Cardiac muscle cell (in vitro differentiated cells and primary cell): ENCODE data around the genes DRD4 and AP2A2.

DNA sequence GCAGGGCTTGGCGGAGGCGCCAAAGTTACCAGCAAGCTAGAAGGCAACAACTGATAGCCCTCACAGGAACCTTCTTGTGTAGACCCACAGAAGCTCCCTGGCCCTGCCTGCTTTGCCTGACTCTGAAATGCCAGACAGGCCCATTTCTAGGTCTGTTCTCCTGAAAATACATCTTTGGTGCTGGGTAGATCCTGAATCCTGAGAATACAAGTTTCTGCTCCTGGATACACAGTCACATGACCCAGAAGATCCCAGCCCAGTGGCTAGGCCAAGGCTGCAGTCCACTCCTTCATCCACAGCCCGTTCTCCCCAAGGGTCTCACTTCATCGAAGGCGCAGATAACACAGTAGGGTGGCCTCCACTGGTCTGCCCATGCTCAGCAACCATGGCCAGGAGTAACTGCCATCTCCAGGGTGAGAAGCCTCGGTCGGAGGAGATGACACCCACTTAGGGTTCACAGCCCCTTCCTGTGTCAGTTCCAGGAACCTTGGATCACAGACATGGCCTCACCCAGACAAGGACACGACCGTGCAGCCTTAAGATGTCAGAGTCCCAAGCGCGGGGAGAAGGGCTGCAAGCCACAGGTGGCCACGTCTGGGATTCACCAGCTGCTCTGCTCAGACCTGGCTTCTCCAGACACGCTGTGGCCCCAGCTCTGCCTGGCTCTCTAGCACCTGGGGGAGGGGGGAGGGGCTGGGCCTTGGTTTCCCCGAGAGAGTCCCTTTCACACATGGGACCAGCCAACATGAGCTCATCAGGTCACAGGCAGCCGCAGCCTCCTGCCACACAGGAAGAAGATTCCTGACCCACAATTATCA, 2.6 kb downstream of the BET1L start:
- RAMPAGE, long total RNA, result no peak
- RRBS, result no CpG with 5 or more reads among the region's 15 CpGs

DNA sequence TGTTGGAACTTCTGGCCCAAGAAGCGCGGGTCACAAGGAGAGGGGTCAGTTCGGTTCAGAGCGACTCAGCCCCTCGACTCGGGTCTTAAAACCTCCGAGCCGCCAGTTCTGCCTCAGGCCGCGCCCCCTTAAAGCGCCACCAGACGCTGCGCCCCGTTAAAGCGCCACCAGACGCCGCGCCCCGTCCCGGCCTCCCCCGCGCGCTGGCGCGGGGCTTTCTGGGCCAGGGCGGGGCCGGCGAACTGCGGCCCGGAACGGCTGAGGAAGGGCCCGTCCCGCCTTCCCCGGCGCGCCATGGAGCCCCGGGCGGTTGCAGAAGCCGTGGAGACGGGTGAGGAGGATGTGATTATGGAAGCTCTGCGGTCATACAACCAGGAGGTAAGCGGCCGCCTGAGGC, 1.1 kb downstream of the RIC8A start:
- RAMPAGE, long total RNA, result start-site peak on the plus strand centred at position 250 of the sequence, 63 bp wide, 286 and 277 reads in 2 replicates
- RRBS, result 4% methylated on average over 18 of the region's 43 CpGs

DNA sequence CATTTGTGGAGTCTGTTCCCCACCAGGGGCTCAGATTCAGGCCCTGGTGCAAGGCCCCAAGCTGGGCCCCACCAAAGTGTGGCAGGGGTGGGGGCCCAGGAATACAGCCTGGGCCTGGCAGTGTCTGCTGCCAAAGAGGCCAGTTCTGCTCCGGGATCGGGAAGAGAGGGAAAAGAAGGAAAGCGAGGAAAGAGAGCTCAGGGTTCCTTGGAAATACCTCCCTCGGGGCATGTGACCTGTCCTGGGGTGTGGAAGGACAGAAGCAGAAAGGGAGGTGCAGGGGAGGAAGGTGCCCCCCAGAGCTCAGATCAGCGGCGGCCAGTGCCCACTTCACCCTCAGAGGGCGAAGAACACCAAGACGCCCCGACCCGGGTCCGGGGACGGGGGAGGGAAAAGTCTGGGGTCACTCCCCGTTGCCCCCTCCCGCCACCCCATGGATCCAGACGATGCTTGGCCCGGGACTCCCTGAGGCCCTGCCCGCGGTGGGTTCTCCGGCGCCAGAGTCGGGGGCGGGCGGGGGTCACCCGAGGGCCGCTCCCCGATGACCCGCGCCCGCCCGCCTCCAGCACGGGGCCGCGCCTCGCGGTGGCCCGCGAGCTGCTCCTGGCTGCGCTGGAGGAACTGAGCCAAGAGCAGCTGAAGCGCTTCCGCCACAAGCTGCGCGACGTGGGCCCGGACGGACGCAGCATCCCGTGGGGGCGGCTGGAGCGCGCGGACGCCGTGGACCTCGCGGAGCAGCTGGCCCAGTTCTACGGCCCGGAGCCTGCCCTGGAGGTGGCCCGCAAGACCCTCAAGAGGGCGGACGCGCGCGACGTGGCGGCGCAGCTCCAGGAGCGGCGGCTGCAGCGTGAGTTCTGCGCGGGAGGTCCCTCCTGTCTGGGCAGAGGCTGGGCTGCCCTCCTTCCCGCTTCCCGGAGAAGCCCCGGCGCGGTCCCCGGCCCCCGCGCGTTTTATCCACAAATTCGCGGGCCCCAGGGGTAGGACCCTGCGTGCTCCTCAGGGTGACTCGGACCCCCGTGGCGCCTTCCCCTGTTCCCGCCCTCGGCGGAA, 879 bp downstream of the NLRP6 start:
- RAMPAGE, long total RNA, result no peak
- RRBS, result 5% methylated on average over 17 of the region's 89 CpGs

DNA sequence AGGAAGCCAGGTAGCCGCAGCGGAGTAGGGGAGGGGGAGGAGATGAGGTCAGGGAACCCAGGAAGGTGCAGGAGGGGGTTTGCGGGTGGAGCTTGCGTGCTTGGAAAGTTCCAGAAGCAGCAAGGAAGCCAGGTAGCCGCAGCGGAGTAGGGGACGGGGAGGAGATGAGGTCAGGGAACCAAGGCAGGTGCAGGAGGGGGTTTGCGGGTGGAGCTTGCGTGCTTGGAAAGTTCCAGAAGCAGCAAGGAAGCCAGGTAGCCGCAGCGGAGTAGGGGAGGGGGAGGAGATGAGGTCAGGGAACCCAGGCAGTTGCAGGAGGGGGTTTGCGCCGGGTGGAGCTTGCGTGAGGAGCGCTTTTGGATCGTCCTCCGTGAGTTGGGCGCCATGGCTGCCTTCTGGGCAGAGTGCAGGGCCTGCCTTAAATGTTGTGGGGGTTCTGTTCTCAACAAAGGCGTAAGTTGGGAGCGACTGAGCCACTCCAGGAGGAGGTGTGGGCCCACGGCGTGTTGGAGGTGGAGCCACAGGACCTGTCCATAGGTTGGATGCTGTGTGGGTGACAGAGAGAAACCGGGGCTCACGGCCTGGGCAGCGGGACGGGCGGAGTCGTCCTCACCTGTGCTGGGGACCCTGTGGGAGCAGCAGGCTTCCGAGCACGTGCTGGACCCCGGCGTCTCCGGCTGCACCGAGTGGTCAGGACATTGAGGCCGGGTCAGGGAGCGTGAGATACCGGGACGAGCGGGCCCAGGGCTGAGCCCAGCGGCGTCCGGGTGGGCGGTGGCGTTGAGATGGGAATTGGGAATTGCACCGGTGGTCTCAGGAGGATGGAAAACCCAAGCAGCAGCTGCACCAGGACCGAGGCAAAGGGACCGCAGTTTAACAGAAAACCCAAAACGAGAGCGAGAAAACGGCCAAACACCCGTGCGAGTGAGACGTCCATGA, 1.1 kb upstream of the PGGHG start:
- RAMPAGE, long total RNA, result no peak
- RRBS, result 14% methylated on average over 17 of the region's 53 CpGs

DNA sequence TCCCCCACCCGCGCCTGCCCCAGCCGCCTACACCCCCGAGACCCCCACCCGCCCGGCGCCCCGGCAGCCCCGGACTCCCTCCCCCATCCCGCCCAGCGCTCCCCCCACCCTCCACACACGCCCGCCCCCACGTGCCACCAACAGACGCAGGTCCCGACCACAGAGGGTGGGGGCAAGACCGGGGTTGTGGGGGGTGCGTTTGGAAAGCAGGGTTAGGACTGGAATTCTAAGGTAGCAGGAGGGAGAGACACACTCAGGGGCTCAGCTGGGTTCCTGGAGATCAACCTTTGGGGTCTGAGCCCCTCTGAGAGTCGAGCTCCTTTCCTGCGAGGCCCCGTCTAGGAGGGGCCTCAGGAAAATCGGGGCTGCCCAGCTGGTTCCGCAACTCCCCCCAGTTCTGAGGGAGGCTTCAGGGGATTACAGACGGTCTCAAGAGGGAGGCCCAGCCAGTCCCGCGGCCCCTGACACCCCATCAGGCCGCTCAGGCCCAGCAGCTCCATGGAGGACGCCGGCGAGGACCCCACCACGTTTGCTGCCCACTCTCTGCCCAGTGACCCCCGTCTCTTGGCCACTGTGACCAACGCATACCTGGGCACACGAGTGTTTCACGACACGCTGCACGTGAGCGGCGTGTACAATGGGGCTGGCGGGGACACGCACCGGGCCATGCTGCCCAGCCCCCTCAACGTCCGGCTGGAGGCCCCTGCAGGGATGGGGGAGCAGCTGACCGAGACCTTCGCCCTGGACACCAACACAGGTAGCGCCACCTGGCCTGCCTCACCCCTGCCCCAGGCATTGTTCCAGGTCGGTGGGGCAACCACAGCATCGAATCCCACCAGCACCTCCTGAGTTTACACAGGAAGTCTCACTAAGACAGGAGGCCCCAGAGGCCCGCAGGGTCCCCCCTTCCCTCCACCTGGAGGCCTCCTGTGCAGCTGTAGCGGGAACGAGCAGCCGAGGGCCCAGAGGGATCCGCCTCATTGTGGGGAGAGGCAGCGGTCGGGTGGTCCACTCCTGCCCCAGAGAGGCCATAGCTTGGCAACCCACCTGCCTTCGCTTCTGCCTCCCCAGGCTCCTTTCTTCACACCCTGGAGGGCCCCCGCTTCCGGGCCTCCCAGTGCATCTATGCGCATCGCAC, 762 bp downstream of the PGGHG start:
- RAMPAGE, long total RNA, result no peak
- RRBS, result 32% methylated on average over 12 of the region's 61 CpGs

DNA sequence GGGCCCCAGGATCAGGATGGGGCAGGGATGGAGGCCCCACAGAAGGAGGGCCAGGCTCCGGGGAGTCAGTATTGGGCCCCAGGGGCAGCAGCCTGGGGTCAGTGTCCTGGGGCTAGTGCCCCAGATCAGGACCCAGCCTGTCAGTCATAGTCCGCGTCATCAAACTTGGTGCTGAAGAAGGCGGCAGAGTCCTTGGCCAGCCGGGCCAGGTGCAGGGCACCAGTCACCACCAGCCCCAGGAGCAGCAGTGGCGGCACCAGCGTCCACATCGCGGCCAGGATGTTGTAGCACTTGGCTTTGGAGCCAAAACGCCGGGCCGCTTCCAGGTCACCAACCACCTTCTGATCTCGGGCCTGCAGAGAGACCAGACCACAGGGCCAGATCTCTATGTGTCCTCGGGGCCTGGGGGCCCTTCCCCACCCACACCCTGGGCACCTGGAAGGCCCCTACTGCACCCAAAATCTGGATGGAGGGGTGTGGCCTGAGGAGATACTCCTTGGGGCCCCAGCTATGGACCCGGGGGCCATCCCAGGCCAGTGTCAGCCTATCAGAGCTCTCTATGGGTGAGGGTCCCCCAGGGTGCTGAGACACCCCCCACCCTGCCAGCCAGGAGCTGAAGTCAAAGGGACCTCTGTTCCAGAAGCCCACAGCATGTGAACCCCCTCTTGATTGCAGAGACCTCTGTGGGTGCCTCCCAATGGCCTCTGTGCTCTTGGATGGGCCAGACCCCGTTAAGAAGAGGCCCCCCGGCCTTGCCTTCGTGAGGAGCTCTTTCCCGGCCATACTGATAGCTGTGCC, 766 bp downstream of the IFITM5 start:
- RAMPAGE, long total RNA, result no peak
- RRBS, result 80% methylated on average over 4 of the region's 19 CpGs

DNA sequence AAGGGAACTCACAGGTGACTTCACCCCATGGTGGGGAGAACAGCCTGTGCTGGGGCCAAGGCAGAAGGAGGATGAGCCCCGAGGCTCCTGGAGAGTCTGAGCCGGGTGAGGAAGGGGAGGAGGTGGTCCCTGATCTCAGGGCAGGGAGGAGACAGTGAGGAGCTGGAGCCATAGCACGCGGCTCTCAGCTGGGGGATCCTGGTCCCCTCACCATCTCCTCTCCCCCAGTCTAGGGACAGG, 1.1 kb downstream of the IFITM2 start:
- RAMPAGE, long total RNA, result no peak
- RRBS, result no CpG with 5 or more reads among the region's 4 CpGs

DNA sequence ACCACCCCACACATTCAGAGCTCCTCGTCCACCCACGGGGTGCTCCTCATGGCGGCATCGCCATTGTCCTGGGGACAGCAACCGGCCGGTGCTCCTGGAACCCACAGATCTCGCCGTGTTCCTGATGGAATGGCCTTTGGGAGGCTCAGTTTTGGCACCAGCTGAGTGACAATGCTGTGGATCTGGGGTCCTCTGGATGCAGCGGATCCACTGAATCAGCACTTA, 4.2 kb upstream of the B4GALNT4 start:
- RAMPAGE, long total RNA, result no peak
- RRBS, result no CpG with 5 or more reads among the region's 9 CpGs

DNA sequence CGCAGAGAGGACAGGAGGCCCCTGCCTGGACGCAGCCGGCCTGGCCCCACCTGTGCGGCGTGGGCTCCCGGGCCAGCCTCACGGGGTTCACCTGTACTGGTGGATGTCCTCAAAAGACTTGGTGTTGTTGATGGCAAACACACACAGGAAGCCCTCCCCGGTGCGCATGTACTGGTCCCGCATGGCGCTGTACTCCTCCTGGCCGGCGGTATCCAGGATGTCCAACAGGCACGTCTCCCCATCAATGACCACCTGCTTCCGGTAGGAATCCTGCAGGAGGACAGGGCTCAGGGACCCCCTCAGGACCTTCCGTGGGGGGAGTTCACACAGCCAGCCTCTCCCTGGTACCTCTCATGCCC, 1.7 kb downstream of the HRAS start:
- RAMPAGE, long total RNA, result no peak
- RRBS, result 88% methylated on average over 10 of the region's 16 CpGs

DNA sequence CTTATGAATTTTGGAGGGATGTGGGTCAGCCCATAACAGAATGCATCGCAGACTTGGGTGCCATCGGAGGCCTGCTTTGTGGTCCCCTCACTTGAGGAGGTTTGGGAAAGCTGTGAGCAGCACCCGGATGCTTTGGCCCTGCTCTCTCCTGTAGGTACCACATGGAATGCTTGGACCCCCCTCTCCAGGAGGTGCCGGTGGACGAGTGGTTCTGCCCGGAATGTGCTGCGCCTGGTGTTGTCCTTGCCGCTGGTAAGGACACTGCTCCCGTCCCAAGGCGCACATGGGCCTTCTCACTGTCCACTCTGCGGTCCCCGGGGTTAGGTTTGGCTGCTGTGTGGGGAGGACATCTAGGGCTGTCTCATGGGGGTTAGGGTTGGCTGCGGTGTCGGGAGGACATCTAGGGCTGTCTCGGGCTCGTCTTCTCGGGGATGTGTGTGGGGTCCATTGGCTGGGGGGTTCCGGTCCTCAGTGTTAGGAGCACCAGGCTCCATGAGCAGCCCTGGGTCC, 18.9 kb downstream of the IRF7 start:
- RAMPAGE, long total RNA, result no peak
- RRBS, result 96% methylated on average over 8 of the region's 18 CpGs

DNA sequence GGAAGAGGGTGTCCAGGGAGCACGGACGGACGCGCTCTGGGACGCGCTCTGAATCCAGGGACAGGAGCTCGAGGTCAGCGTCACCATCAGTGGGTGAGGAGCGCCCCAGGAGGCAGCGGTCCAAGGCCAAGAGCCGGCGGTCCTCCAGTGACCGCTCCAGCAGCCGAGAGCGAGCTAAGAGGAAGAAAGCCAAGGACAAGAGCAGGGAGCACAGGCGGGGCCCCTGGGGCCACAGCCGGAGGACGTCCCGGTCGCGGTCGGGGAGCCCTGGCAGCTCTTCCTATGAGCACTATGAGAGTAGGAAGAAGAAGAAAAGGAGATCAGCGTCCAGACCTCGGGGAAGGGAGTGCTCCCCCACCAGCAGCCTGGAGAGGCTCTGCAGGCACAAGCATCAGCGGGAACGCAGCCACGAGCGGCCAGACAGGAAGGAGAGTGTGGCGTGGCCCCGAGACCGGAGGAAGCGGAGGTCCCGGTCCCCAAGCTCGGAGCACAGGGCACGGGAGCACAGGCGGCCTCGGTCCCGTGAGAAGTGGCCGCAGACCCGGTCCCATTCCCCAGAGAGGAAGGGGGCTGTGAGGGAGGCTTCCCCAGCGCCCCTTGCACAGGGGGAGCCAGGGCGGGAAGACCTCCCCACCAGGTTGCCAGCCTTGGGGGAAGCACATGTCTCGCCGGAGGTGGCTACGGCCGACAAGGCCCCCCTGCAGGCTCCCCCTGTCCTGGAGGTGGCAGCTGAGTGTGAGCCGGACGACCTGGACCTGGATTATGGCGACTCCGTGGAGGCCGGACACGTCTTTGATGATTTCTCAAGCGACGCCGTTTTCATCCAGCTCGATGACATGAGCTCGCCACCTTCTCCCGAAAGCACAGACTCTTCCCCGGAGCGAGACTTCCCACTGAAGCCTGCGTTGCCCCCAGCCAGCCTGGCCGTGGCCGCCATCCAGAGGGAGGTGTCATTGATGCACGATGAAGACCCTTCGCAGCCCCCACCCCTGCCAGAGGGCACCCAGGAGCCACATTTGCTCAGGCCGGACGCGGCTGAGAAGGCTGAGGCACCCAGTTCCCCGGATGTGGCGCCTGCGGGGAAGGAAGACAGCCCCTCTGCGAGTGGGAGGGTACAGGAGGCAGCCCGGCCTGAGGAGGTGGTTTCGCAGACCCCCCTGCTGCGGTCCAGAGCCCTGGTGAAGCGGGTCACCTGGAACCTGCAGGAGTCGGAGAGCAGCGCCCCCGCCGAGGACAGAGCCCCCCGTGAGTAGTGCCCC, 6.8 kb downstream of the IRF7 start:
- RAMPAGE, long total RNA, result no peak
- RRBS, result 85% methylated on average over 27 of the region's 81 CpGs

DNA sequence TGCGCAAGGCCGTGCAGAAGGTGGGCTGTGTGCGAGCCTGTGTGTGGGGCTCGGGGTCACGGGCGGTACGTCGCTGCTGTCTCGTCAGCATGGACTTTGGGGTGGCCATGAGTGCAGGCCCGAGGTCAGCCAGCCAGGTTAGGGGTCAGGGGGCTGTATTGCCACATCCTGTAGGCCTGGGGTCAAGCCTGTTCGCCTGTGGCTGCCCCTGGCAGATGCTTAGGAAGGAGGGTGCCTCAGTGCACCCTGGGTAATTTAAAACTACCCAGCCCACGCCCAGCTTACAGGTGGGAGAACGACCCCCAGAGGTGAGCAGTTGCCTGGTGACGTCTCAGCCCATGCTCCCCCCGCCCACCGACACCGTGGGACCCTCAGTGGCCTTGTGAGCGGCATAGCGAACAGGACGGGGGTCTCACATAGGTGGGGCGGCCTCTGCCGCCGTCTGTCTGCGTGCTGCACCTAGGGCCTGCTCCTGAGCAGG, 4.6 kb downstream of the IRF7 start:
- RAMPAGE, long total RNA, result no peak
- RRBS, result no CpG with 5 or more reads among the region's 24 CpGs

DNA sequence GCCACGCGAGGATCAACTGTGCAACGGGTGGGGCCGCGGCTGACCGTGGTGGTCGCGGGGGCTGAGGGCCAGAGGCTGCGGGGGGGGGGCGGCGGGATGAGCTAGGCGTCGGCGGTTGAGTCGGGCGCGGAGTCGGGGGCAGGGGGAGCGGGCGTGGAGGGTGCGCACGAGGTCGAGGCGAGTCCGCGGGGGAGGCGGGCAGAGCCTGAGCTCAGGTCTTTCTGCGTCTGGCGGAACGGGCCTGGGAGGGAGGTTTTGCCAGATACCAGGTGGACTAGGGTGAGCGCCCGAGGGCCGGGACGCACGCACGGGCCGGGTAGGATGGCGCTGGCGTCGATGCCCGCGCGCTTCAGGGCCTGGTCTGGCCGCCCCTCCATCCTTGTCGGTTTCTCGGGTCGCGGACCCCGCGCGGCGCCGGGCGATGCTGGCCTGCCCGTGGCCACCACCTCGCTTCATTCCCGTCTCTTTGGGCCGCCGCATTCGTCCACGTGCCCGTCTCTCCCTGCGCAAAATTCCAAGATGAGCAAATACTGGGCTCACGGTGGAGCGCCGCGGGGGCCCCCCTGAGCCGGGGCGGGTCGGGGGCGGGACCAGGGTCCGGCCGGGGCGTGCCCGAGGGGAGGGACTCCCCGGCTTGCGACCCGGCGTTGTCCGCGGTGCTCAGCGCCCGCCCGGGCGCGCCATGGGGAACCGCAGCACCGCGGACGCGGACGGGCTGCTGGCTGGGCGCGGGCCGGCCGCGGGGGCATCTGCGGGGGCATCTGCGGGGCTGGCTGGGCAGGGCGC, at the start of gene DRD4:
DRD4 (plus strand) TSS at position 647 of the 786 bp plus-strand sequence.
- RAMPAGE, long total RNA, result no peak
- RRBS, result 2% methylated on average over 28 of the region's 100 CpGs

DNA sequence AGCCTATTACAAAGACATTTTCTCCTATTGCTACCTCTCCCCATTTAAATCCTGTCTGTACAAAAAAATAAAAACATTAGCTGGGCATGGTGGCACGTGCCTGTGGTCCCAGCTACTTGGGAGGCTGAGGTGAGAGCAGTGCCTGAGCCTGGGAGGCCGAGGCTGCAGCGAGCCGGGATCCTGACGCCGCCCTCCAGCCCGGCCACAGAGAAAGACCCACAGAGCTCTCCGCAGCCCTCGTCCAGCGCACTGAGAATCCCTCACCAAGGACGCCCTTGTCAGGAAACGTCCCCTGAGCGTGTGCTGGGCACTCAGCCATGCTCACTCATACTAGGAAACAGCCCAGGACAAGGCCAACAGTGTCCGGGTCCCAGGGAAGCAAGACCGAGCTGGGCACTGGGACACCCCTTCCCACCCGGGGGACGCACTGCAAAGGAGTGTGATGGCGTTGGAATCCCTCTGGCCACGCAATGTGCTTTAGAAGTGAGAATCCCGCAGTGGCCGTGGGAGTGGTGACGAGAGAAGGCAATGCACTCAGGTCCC, 14.6 kb downstream of the DEAF1 start:
- RAMPAGE, long total RNA, result no peak
- RRBS, result 82% methylated on average over 3 of the region's 22 CpGs

GRCh38 chr11:697742-698484, 2.3 kb downstream of the TMEM80 start:
- RAMPAGE, long total RNA, result no peak
- RRBS, result no CpG with 5 or more reads among the region's 17 CpGs

- RAMPAGE, long total RNA, result no peak
- RRBS, result no CpG with 5 or more reads among the region's 10 CpGs
Observed at GRCh38 chr11:746335-746668, 962 bp upstream of the TALDO1 start.

GRCh38 chr11:762216-762946, 14.9 kb downstream of the GATD1 start:
- RAMPAGE, long total RNA, result no peak
- RRBS, result no CpG with 5 or more reads among the region's 9 CpGs

DNA sequence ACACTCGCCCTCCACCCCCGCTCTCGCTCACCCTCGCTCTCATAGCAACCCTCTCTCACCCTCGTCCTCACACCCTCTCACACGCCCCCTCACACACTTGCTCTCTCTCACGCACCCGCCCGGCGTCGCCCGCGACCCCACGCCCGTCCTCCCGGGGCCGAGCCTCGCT, 200 bp downstream of the CHID1 start:
- RAMPAGE, long total RNA, result no peak
- RRBS, result no CpG with 5 or more reads among the region's 18 CpGs

- RAMPAGE, long total RNA, result start-site peak on the plus strand at chr11:925870-925991, 609 and 805 reads in 2 replicates
- RRBS, result 2% methylated on average over 76 of the region's 152 CpGs
Observed at GRCh38 chr11:925120-926288, at the start of gene AP2A2. AP2A2 (plus strand) TSS chr11:925870.

DNA sequence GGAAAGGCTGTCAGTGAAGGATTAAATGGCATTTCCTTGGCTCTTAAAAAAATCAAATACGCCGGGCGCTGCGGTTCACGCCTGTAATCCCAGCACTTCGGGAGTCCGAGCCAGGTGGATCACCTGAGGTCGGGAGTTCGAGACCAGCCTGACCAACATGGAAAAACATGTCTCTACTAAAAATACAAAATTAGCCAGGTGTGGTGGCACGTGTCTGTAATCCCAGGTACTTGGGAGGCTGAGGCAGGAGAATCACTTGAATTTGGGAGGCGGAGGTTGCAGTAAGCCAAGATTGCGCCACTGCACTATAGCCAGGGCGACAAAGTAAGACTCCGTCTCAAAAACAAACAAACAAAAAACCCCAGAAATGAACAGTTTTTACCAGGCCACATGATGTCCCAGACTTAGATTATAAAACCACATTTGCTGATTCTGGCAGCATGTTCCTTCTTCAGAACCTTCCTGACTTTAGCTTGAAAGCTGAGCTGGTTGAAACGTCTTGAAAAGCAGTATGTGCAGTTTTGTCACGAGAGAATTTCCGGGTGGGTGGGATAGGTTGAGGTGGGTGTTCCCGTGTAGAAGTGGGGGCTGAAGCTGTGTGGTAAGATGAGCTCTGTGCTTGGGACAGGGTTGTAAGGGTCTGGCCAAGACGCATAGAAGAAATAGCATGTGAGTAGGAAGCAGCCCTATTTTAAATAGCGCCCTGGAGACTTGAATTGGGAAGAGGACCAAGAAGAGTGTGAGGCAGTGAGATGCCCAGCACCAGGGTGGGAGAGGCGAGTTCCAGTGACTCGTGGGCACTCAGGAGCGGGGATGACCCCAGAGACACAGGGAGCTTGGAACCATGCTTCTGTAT, 7.5 kb downstream of the AP2A2 start:
- RAMPAGE, long total RNA, result no peak
- RRBS, result no CpG with 5 or more reads among the region's 23 CpGs